Endometrial microvascular endothelial cells (primary cell): Measurements from ENCODE around the genes IL24 and YOD1.

- RAMPAGE, long total RNA, result no peak
These were observed 7.0 kb downstream of the SLC26A9 start for GRCh38 chr1:205936243-205936712.

GRCh38 chr1:206048438-206049135, 4.4 kb upstream of the RHEX start:
- RAMPAGE, long total RNA, result no peak

- RAMPAGE, long total RNA, result no peak
These were observed 27.1 kb downstream of the FAM72A start for GRCh38 chr1:206175593-206175795.

- RAMPAGE, long total RNA, result no peak
These were observed 2.4 kb upstream of the IKBKE start for GRCh38 chr1:206467467-206468710.

DNA sequence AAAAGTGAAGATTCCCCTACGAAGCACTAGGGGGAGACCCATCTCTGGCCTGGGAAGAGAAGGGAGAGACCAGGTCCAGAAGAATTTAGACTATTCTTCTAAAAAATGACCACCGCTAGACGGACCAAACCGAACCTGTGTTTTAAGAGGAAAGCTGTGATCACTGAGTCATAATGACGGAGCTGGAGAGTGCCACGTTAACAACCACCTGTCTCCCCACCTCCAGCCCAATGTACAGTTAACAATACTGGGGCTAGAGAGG, 1.3 kb upstream of the RASSF5 start:
- RAMPAGE, long total RNA, result no peak

GRCh38 chr1:206555384-206556136, 48.2 kb downstream of the RASSF5 start:
- RAMPAGE, long total RNA, result no peak

DNA sequence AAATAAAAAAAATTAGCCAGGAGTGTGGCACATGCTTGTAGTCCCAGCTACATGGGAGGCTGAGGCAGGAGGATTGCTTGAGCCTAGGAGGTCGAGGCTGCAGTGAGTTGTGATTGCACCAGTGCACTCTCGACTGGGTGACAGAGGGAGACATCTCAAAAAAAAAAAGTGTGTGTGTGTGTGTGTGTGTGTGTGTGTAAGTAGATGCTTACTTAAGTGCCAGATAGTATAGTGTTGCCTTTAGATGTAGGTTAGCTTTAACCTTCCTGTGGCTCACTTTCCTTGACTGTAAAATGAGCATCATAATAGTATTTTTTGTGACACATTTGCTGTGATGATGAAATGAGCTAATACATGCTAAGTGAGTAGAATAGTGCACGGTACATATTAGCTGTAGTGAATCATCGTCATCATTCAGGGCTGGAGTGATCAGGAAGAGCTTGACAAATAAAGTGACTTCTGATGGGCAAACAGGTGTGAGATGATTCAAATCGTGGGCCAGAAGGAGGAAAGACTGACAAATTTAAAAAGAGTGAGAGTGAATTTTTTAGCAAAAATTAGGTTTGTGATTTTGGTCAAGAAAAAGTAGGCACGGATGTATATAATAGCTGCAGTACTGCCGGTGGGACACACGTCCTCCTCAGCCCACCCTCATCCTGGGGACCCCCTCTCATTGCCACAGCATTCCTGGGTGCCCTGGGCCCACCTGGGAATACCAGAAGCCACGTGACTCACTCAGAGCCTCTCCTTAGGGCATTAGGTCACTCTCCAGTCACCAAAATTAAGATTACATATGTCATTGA, 34.0 kb downstream of the EIF2D start:
- RAMPAGE, long total RNA, result no peak

GRCh38 chr1:206664528-206665349, 20.0 kb upstream of the MAPKAPK2 start:
- RAMPAGE, long total RNA, result no peak

- RAMPAGE, long total RNA, result no peak
These were observed 12.0 kb upstream of the MAPKAPK2 start for GRCh38 chr1:206672725-206673108.

- RAMPAGE, long total RNA, result no peak
These were observed 1.8 kb downstream of the MAPKAPK2 start for GRCh38 chr1:206686124-206687235.

DNA sequence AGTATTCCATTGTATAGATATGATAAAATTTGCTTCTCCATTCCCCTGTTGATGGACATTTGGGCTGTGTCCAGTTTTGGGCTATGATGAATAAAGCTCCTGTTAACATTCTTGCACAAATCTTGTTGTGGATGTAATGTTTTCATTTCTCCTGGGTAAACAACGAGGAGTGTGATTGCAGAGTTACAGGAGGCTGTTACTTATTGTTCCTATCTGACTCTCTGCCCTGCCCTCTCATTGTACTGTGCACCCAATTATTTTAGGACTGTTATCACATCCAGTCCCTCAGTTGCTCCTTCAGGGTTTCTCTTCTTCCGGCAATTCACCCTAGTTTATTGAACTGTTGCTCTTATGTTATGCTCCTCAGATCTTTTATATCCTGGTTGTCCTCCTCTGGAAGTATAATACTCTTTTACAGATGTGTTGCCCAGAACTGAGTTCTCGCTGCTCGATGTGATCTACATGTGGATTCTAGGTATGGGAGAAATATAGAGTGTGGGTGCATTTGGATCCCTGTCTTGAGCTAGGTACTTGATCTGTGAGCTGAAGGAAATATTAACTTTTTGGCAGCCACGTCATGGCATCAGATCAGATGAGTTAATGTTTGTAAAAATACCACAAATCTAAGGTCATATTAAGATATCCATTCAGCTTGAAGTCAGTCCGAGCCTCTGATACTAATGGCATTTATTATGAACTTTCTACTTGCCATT, 24.4 kb downstream of the MAPKAPK2 start:
- RAMPAGE, long total RNA, result no peak

DNA sequence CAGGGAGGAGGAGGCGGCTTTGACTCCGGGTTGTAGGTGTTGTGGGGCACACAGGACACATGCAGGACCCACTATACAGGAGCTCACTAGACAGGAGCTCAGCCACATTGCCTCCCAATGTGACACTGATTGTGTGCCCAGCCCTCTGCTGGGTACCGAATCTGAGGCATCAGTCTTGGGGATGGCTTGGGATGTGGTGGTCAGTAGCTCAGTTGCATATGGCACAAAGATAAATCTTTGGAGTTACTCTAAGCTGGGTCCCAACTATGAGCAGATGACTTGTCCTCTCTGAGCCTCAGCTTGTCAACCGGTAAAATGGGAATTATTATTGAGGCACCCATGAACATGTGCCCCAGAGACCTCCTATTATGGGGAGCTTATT, 29.1 kb upstream of the IL19 start:
- RAMPAGE, long total RNA, result no peak

GRCh38 chr1:206770955-206771969, 689 bp downstream of the IL19 start:
- RAMPAGE, long total RNA, result no peak

- RAMPAGE, long total RNA, result no peak
These were observed 7.2 kb upstream of the IL10 start for GRCh38 chr1:206779579-206779841.

DNA sequence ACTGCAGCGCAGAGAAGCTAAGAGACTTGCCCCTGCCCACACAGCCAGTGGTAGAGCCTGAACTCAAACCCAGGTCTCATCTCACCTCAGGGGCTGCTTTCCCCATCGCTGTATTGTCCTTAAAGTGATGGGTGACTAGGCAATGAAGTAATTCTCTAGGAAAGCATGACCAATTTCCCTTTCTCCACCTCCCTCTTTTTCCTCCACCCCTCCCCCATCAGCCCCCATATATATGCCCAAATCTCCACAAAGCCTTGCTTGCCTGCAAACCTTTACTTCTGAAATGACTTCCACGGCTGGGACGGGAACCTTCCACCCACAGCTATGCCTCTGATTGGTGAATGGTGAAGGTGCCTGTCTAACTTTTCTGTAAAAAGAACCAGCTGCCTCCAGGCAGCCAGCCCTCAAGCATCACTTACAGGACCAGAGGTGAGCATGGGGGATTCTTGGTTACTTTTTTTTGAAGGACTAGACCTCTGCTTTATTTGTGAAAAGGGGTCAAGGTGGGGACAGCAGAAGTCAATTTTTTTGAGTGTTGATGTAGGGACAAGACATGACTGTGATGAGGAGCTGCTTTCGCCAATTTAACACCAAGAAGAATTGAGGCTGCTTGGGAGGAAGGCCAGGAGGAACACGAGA, at the start of gene IL24:
TSS of gene IL24 (plus strand) at position 257 of the 639 bp plus-strand sequence.
- RAMPAGE, long total RNA, result no peak

DNA sequence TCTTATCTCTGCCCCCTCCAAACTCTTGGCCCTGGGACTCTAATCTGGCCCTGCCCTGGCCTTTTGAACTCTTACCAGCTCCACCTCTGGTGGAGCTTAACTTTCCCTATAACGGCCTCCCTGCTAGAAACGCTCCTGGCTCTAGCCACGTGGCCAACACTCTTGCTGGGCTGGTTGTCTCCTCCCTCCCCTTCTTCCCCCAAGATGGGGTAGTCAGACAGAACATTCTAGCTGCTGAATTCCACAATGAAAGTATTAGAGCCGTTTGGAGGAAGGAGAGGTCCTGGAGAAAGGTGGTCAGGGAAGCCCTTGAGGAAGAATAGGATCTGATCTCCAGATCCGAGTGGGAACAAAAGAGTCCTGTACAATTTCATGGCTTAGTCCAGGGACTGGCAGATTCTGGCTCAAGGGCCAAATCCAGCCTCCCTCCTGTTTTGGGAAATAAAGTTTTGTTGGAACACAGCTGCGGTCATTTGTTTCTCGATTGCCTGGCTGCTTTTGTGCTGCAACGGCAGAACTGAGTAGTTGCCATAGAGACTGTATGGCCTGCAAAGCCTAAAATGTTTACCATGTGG, 9.5 kb upstream of the PIGR start:
- RAMPAGE, long total RNA, result no peak

- RAMPAGE, long total RNA, result no peak
These were observed 12.9 kb downstream of the C1orf116 start for GRCh38 chr1:207019586-207020119.

DNA sequence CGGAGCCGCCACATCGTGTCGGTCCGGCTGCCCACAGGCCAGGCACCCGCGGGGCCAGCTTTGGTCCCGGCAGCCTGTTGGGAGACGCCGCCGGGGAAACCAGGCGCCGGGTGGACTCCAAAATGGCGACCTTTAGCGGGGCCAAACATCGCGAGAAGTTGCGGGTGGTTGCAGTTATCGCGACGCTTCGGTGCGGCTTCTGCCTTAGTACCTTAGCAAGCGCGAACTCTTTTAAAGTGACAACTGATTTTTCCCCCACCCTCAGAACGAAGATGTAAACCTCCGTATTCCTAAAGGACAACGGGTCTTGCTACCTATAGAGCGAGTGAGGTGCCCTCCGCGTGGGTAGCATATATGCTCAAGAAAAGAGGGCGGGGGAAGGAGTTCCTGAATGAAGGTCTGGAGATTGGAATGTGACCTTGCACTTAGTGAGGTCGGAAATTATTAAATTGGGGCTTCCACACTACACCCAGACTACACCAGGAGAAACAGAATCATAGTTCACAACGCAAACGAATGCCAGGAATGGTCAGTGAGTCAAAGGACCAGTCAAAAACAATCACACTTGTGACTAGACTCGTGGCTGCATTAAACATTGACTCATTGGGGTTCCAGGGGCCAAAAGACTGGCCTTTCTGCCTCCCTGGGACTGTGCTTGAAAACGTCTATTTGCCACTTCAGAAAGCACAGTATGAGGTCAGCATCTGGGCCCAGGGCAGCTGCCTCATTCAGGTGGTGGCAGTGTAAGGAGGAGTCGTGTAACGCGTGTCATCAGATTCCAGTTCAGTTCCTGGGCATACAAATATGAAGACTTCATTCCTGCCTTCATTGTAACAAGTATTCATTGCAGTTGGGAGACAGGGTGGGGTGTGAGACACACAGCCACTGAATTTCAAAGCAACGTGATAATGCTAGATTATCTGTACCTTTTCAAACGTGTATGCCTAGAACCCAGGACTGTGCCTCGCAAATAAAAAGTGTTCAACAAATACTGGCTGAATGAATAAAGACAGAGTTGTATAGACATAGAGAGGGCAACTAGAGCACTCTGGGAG, at the start of gene YOD1:
TSS of gene YOD1 (minus strand) at position 327 of the 1,055 bp plus-strand sequence.
- RAMPAGE, long total RNA, result start-site peak on the minus strand centred at position 119 of the sequence, 37 bp wide, 18 and 17 reads in 2 replicates

DNA sequence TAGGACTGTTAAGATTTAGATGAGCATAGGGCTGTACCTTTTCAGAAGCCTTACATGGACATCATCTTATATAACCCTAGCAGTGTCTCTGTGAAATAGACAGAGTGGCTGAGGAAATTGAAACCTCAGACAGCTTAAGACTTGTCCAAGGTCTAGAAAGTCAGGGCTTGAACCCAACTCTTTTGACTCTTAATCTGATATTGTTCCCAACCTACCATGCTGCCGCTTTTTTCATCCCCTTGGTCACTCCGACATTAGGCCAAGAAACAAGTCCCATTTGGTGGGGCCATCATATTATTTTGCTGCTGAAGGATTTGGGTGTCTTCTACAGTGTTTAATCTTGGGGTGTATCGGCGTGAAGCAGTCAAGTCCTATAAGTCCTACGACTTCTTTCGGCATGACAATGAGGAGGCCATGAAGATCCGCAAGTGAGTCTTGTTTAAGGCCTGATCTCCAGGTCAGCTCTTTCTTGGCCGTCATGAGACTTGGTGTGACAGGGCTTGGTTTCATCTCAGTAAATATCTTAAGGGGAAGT, 9.3 kb downstream of the PFKFB2 start:
- RAMPAGE, long total RNA, result no peak

DNA sequence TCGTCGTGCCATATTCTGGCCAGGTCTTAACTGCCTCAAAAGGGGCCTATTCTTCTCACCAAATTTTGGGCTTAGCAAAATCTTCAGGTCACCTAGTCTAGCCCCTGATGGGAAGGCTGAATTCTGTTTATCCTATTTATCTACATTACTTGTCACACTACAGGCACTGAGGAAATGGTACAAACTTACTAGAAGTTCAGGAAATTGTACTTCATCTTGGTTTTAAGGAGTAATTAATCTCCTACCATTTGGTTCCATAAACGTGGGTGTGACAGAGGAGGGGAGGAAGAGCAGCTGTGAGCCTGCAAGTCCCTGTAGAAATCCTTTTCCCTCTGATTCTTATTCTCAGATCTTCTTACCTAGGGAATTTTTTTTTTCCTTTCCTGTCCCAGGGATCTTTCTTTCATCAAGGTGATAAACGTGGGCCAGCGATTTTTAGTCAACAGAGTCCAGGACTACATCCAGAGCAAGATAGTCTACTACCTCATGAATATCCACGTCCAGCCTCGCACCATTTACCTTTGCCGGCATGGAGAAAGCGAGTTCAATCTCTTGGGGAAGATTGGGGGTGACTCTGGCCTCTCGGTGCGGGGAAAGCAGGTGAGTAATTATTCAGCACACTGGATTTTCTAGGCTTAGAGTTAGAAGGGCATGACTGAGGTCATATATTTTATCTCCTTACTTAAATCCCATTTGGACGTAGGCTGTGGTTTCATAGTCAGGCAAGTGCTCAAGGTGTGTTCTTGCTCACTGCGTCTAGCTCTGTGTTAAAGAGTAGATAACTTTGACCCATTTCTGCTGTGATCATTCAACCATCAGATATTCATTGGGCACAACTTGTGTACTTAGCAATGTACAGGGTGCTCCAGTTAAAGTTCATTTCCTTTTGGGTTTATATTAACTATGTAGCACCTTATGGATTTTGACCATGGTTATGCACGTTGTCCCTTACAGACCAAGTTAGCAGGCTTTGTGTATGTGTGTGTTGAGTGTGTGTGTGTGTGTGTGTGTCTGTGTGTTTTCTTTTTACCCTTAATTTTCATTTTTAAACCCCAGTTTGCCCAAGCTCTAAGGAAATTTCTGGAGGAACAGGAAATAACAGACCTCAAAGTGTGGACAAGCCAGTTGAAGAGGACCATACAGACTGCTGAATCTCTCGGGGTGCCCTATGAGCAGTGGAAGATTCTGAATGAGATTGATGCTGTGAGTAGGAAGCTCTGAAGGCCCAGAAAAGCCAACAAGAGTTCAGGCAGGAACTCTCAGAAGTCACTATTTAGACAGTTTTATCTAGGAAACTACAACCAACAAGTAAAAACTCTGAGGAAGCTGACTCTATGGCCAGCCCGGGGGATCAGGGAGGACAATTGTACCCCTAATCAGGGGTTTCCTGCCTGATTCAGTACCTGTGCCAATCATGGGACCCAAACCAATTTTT, 14.5 kb downstream of the PFKFB2 start:
- RAMPAGE, long total RNA, result no peak